Measurements from ENCODE around the gene DAAM1.

DNA sequence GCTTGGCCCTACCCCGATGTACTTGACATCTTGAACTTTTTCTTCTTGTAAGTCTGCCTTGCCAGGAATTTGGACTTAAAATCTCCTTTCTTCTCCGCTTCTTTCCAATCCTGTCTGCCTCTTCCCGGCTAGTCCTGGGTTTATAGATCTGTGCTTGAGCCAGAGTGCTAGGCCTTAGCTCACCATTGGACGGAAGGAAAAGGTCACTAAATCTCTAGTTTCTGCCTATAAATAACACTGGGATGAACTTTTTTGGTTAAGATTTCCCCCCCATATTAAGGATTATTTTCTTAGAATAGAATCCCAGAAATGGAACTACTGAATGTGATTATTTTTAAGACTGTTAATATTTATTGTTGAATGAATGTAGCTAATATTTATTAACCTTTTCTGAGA, 22.3 kb downstream of the DACT1 start:
- RRBS, 2 experiments: no CpG with 5 or more reads among the region's 4 CpGs

- RRBS, 2 experiments: no CpG with 5 or more reads among the region's 3 CpGs
Observed at GRCh38 chr14:58779411-58779854, 141.7 kb downstream of the DACT1 start.

DNA sequence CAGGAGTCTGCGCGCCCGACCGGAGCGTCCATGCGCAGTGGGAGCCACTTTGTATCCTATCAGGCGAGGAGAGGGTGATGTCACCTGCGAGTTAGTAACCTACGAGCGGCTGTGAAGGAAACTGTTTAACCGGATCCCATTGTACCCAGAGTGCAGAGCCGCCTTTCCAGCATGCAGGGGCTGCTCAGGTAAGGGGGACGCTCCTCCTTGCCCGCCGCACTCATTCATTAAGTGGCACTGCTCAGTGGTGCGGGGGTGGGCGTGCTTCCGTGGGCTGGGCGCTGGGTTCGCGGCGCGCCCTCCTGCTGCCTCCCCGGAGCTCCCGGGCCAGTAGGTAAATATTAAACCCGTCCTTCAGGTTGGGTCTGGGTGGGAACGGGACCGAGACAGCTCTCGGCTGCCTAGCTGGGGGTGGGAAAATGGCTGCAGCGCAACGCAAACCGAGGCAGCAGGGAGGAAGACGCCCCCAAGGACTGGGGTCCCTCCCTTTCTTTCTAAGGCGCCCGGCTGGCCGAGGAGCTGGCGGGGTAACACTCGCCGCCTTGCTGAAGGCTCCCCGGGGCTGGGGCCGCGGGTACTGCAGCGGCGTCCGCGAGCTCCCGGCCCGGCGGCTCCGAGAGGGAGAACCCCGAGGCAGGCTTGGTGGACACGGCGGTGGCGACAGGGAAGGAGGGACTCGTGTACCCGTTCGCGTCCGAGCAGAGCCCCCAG, at the start of gene DAAM1:
DAAM1 (plus strand) TSS at position 87 of the 711 bp plus-strand sequence.
- RRBS, 2 experiments: 2 to 6% methylated on average over 19 to 22 of the region's 59 CpGs

GRCh38 chr14:59269128-59269882, 80.8 kb downstream of the DAAM1 start:
- RRBS, 2 experiments: no CpG with 5 or more reads among the region's 7 CpGs

DNA sequence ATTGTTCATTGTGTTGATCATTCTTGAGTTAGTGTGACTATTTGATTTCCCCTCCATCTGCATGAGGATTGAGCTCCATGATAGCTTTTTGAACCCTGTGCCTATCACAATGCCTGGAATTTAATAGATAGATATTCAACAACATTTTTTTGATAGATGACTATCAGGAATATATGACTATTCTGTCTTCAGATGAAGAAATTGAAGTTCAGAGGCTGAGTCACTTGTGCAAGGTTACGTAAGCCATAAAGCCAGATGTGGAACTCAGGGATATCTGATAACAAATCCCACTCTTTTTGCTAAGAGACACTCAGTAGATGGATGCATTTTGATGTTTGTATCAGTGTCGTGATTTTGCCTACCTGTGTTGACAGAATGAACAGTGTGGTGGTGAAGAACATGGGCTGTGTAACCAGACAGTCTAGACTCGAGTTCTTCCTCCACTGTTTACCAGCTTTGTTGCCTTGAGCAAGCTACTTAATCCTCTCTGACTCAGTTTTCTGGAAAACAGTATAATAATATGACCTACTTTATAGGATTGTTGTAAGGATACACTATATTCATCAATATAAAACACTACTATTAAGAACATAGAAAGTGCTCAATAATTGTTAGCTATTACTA, 93.9 kb downstream of the DAAM1 start:
- RRBS, 2 experiments: no CpG with 5 or more reads among the region's 3 CpGs

GRCh38 chr14:59301430-59301874, 113.0 kb downstream of the DAAM1 start:
- RRBS, 2 experiments: no CpG with 5 or more reads among the region's 5 CpGs

DNA sequence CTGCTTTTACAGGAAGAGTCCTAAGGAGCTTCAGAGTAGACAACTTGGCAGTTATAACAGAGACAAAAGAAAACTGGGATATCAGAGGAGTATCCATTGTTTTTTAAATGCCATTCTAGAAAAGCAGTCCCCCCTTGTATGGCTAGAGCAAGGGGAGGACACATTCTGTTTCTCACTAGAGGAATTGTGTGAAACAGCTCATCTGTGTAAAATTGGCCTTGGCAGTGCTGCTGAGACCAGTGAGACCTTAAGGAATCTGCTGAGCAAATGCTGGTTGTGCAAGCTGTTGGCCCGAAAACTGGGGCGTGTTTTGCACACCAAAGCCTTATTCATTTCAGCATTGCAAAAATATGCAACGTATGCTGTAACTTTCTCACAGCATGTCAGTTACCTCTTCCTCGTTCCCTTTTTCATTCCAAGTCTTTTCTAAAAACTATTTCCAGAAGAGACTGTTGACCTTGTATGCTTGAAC, 127.9 kb downstream of the GPR135 start:
- RRBS, 2 experiments: no CpG with 5 or more reads among the region's 4 CpGs

DNA sequence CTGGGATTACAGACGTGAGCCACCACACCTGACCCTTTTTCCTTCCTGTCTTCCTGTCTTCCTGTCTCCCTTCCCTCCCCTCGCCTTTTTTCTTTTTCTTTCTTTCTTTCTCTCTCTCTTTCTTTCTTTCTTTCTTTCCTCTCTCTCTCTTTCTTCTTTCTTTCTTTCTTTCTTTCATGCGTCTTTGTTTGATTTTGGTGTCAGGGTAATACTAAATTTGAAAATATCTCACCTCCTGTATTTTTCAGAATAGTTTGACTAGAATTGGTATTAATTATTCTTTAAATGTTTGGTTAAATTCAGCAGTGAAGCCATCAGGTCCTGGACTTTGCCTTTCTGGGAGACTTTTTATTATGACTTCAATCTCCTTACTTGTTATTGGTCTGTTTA, 81.1 kb downstream of the GPR135 start:
- RRBS, 2 experiments: no CpG with 5 or more reads among the region's 3 CpGs

DNA sequence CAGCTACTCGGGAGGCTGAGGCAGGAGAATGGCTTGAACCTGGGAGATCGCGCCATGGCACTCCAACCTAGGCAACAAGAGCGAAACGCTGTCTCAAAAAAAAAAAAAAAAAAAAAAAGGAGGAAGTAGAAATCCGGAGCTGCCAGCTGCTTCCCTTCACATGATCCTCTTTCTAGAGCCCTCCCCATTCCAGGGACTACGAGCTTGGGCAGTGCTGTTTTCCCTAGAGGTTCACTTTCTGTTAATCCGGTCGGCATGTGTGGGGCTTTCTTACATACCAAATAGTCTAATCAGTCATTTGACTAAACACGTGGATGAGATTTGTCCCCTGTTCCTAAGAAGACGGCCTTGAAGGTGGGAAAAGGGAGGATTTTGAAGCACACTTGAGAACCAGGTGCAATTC, 6.5 kb upstream of the CCDC175 start:
- RRBS, 2 experiments: 67% methylated on average over 2 of the region's 11 CpGs; no CpG with 5 or more reads in 1 of the 2 experiments

DNA sequence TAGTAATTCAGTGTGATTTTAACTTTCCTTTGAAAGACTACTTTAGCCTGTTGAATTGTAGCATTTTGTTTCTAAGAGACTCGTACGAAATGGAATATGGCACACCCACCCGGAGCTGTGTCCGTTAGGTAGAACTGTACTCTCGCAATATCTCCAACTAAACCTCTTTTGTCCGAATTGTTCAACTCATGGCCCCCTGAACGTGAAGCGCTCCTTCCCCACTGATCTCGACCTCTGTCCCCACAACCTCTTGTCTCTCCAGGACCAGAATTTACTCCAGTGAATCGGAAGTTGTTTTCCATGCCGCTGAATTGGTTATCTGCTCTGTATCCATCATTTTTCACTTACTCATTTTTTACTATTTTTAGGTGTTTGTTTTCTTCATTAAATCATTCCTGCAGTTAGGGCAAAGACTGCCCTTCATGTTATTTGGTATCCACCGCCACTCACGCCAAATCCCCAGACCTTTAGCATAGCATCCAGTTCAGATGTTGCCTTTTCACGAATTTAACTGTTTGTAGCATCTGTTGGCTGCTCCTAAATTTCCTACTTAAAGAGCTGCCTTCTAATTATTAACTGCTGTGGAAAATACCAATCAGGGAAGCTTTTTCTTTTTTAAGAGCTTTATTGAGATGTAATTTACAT, 995 bp downstream of the PCNX4 start:
- RRBS, 2 experiments: no CpG with 5 or more reads among the region's 14 CpGs

- RRBS, 2 experiments: no CpG with 5 or more reads among the region's 7 CpGs
Observed at GRCh38 chr14:60109538-60110185, 17.9 kb downstream of the PCNX4 start.

GRCh38 chr14:60166144-60166629, 989 bp upstream of the DHRS7 start:
- RRBS, 2 experiments: no CpG with 5 or more reads among the region's 3 CpGs

- RRBS, 2 experiments: no CpG with 5 or more reads among the region's 4 CpGs
Observed at GRCh38 chr14:60244998-60245529, 4.0 kb upstream of the PPM1A start.

- RRBS, 2 experiments: no CpG with 5 or more reads among the region's 8 CpGs
Observed at GRCh38 chr14:60262972-60263387, 14.0 kb downstream of the PPM1A start.

DNA sequence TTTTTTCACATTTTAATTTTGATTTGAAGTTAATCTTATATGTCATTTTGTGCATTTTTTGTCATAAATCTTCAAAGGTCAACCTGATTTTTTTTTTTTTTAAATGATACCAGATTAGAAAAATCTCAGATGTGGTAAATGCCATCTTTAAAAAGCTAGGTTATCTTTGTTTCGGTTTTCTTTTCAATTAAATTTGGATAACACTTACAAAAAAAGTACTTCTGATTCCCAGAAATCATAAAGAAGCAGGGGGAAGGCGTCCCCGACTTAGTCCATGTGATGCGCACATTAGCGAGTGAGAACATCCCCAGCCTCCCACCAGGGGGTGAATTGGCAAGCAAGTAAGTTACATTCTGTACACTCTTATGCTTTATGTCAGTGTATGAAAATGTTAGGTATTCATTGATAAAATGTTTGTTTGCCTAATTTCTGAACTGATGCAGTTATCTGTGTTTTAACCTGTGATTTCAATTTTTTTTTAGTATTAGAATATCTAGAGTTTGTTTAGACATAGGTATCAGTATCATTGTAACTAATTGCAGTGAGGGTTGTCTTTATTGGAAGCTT, 40.6 kb downstream of the PPM1A start:
- RRBS, 2 experiments: no CpG with 5 or more reads among the region's 5 CpGs

DNA sequence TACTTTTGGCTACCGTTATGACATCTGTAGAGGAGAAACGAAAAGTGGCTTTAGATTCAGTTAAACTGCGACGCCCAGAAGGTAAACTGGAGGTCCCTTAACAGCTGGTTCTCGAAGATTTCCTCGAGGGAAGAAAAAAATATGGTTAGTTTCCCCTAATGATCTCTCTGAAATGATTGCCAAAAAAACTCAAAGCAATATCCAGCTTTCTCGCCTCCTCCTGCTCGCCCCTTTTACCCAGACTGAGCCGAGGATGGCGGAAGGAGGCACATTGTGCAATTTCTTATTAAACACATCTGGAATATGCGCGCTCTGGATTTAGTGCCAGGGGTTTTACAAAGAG, 5.8 kb downstream of the SIX1 start:
- RRBS, 2 experiments: no CpG with 5 or more reads among the region's 12 CpGs

DNA sequence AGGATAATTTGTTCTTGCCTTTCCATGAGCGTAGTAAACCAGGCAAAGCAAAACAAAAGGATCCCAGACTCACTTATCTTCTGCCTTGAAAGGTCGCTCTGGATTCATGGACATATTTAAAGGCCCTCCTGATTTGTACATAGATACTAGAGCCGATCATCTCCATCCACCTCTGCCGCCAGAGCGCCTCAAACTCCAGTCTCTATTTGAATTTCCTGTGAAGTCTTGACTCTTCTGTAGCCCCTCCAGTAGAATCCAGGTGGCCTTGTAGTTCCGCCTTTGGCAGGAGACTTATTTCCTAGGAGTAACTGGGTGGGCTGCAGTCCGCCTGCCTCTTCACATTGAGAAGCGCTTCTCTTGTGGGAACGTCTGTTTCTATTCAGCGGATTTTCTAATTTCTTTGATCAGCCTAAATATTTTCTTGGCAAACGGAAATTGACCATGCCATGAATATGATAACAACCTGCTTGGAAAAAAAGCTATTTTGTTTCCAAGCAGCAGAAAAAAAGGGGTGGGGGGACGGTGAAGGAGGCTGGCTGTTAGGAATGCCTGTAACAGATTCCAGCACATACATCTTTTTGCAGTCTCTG, 8.9 kb upstream of the SIX1 start:
- RRBS, 2 experiments: no CpG with 5 or more reads among the region's 12 CpGs

GRCh38 chr14:60664869-60665551, 15.7 kb upstream of the SIX1 start:
- RRBS, 2 experiments: no CpG with 5 or more reads among the region's 4 CpGs

DNA sequence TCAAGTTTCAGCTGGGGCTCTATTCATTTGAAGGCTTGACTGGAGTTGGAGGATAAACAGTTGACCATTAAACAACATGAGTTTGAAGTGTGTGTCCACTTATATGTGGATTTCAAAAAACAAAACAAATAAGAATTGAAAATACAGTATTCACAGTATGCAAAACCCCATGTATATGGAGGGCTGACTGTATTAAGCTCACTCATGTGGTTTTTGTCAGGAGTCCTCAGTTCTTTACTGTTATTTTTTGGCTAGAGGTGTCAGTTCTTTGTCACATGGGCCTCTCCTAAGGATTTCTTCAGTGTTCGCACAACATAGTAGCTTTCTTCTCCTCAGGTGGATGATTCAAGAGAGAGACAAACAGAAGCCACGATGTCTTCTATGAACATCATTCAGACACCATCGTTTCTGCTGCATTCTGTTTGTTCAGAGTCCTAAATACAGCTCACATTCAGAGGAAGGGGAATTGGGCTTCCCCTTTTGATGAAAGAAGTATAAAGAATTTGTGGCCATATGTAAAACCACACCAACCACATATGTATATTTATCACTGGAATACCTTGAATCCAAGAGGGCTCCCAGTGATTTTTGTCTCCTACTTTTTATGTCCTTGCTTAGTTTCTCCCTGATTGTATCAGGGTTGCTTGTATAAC, 18.8 kb downstream of the MNAT1 start:
- RRBS, 2 experiments: no CpG with 5 or more reads among the region's 3 CpGs

GRCh38 chr14:60890129-60890824, 90.6 kb downstream of the TRMT5 start:
- RRBS, 2 experiments: no CpG with 5 or more reads among the region's 9 CpGs

Data from Panc1 (cell line).